Measurements from ENCODE around the gene OTUD7A.

DNA sequence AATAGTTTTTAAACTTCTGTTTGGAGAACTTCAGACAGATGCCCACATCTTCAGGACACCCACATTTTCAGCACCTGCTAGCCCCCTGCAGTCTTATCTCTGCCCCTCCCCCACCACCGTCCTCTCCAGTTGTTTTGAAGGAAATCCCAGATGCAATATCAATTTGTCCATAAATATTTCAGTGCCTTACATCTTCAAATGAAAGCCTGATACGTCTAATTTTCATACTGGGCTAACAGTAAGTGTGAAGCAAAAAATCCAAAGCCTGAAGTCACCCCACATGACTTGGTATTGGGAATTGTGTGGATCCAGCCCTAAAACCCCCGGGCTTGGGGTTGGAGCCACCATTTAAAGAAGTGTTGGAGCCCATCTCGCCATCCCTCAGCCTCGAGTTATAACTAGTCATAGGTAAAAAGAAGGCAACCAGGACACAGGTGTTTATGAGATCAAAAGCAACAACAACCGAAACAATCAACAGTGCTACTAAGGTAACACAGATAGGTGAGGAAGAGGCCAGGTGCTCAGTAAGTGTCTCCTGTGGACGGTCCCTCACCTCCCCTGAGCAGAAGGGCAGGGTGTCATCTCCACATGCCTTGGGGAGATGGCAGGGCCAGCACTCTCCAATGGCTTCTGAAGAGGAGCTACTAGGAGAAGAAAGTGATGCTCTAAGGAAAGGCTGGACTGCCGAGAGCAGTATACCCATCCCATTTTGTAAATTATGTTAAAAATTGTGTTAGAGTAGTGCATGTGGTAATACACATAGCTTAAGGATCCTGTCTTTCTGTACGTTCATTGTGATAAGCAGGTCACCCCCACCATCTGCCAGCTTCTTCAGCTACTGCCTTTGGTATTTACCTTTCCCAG, 28.3 kb downstream of the KLF13 start:
- PRO-cap = no peak
- RAMPAGE, long total RNA, 2 experiments = no peak in any of the 2 experiments

GRCh38 chr15:31377991-31378661, 51.5 kb downstream of the KLF13 start:
- PRO-cap = no peak
- RAMPAGE, long total RNA, 2 experiments = no peak in any of the 2 experiments

DNA sequence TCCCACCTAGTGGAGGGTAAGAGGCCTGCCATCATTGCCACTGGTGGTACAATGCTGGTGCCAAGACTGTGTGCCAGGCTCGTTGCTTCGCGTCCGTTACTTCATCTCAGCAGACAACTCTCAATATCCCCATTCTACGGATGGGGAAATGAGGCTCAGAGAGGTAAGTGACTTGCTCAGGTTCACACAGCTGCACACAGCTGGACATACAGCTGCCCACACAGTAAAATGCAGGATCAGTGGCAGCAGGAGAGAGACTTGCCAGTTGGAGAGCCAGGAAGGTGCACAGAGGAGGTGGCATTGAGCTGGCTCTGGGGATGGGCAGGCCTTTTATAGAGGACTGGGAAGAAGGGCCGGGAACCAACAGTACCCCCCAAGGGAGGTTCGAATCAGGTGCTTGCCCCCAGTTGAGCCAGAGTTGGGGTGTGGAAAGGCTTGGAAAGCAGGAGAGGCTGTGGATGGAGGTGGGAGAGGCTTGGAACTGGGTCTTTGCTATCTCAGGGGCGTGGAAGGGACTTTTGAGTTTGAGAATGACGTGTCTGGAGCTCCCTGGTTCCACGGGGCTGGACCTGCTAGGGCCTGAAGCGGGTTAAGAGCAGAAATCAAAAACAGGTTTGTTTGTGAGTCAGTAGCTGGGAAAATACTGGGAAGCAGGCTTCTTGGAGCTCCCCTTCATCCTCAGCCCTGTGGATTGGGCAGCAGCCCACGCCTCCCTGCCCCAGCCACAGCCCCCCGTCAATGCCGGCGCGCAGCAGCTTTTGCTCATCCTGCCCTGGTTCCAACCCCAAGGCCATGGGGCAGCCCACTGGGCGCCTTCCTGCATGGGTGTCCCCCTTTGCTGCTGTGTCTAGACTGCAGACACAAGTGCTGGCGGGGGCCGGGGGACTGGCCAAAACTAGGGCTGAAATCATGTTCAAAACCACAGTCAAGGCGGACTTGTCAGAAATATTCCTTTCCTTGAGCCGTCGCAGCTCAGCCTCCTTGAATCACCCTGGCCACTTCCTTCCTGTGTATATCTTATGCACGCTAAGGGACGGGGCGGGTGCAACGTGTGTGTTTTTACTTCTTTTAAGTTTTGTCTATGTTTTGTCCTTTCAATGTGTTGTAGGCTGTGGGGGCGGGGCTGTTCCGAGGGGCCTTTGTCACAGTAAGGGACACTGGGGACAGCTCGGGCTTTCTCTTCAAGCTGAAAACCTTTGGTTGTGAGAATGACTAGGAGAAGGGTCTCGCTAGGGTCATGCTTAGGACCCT, 107.9 kb downstream of the KLF13 start:
- PRO-cap = unidirectional peak, minus-strand start at position 993 of the sequence
- RAMPAGE, long total RNA, 2 experiments = no peak in any of the 2 experiments

GRCh38 chr15:31486026-31486687, 159.5 kb downstream of the KLF13 start:
- PRO-cap = no peak
- RAMPAGE, long total RNA, 2 experiments = no peak in any of the 2 experiments

GRCh38 chr15:31869490-31870326, 765 bp downstream of the OTUD7A start:
- PRO-cap = unidirectional peak, plus-strand start at chr15:31869892; unidirectional peak, plus-strand start at chr15:31870021
- RAMPAGE, long total RNA, 2 experiments = no peak in any of the 2 experiments

- PRO-cap = bidirectional peak, plus-strand start at chr15:31870908, minus-strand start at chr15:31870694
- RAMPAGE, long total RNA, 2 experiments = start-site peak on the minus strand in 2 of 2 experiments, at chr15:31870629-31870700 at its widest, 15 to 27 reads per replicate
These were observed at the start of gene OTUD7A for GRCh38 chr15:31870327-31871243. TSS of gene OTUD7A (minus strand) at chr15:31870673.

DNA sequence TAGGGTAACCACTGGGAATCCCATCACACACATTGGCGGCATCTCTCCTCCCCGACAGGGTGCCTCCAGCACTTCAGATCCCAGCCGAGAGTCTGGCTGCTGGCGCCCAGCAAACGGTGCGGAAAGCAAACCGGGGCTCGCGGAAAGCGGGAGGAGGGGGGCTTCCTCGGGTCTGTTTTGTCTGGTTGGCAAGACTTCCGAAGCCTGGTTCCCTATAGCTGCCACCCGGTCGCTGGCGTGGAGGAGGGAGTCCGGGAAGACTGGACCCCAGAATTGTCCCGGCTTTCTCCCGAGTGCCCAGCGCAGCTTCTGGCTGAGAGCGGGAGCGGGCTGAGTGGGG, 486 bp upstream of the CHRNA7 start:
- PRO-cap = no peak
- RAMPAGE, long total RNA, 2 experiments = no peak in any of the 2 experiments

DNA sequence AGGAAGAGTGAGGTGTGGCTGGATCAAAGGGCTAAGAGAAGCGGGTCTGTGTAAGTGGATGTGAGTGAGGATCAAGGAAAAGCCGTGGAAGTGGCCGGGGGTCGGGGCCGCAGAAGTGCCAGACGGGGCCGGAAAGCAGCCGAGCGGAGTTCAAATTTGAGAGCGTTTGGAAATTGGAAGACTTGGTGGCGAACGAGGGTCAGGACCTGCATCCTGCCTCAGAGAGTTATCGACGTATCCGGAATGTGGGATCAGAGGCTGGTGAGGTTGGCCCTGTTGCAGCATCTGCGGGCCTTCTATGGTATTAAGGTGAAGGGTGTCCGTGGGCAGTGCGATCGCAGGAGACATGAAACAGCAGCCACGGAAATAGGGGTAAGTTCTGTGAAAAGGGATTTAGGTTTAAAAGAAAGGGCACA, 673 bp downstream of the ARHGAP11A start:
- PRO-cap = no peak
- RAMPAGE, long total RNA, 2 experiments = no peak in any of the 2 experiments

GRCh38 chr15:33066691-33067254, 127.7 kb downstream of the FMN1 start:
- PRO-cap = no peak
- RAMPAGE, long total RNA, 2 experiments = no peak in any of the 2 experiments

DNA sequence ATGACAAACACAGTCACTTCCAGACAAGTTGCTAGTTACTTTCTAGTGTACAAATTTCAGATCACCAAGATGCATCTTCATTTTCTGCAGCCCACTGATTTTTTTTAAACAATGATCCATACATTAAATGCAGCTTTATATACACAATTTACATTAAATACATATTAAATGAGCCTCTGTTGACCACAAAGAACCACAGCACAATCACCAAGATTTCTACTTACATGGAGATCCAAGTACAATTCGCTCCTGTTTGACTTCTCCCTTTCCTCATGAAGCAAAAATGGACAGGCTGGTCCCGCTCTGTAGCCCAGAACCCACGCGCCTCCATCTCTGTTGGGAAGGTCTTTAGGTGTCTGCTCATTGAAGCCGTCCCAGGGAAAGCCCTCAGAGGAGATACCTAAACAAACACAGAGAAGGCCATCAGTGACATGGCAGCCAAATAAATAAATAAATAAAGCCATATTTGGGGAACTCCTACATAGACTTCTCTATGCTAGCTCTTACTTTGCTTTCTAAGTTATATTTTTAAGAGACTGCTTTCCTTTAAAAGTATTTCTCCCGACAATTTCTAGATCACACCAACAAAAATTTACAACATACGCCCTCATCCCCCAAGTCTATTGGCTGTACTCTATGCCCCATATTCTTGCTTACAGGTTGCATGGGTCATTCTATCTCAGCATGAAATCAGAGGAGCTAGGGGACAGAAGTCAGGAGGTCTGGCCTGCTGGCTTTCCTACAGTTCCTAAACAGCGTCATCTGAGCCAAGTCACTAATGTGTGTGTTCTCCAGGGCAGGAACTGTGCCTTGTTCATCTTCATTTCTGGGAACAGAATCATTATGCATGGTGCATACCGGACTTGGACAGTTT, 105.7 kb downstream of the FMN1 start:
- PRO-cap = no peak
- RAMPAGE, long total RNA, 2 experiments = no peak in any of the 2 experiments

- PRO-cap = no peak
- RAMPAGE, long total RNA, 2 experiments = no peak in any of the 2 experiments
These were observed 90.1 kb downstream of the FMN1 start for GRCh38 chr15:33104440-33104796.

GRCh38 chr15:33128655-33129032, 65.9 kb downstream of the FMN1 start:
- PRO-cap = no peak
- RAMPAGE, long total RNA, 2 experiments = start-site peak on the minus strand in 1 of 2 experiments, at chr15:33128858-33128895 at its widest, 167 reads per replicate

- PRO-cap = no peak
- RAMPAGE, long total RNA, 2 experiments = no peak in any of the 2 experiments
These were observed 59.0 kb downstream of the FMN1 start for GRCh38 chr15:33135399-33135952.

DNA sequence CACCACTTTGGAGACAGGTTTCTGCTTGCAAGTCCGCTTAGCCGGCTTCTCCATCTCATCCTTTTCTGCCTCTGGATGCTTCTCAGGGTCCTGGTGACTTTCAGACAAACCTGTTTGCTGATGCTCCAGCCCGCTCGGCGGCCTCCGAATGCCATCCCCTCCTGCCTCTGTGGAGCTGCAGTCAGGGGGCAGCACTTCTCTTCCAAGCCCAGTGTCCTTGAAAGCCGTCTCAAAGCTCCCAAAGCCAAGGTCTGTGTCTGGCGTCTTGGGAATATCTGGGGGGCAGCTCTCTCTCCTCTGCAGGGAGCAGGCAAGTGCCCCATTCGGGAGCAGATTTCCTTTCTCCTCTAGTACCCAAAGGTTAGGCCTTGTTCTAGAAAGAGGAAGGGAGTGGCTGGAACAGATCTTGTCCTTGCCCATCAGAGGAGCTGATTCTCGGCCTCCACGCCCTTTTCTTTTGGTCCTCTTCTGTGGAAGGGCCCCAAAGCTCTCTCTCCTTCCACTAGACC, 40.5 kb downstream of the FMN1 start:
- PRO-cap = no peak
- RAMPAGE, long total RNA, 2 experiments = no peak in any of the 2 experiments

- PRO-cap = no peak
- RAMPAGE, long total RNA, 2 experiments = no peak in any of the 2 experiments
These were observed 48.2 kb upstream of the FMN1 start for GRCh38 chr15:33242623-33243141.

- PRO-cap = no peak
- RAMPAGE, long total RNA, 2 experiments = no peak in any of the 2 experiments
These were observed 2.5 kb downstream of the SLC12A6 start for GRCh38 chr15:34335042-34335586.

DNA sequence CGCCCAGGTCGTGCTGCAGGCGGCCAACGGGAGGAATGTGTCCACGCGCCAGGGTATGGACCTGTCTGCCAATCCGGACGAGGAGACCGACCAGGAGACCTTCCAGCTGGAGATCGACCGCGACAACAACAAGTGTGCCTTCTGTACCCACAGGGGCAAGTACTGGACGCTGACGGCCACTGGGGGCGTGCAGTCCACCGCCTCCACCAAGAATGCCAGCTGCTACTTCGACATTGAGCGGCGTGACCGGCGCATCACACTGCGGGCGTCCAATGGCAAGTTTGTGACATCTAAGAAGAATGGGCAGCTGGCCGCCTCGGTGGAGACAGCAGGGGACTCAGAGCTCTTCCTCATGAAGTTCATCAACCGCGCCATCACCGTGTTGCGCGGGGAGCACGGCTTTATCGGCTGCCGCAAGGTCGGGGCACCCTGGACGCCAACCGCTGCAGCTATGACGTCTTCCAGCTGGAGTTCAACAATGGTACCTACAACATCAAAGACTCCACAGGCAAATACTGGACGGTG, 57.7 kb upstream of the GOLGA8A start:
- PRO-cap = no peak
- RAMPAGE, long total RNA, 2 experiments = no peak in any of the 2 experiments

GRCh38 chr15:34791865-34792774, 3.2 kb downstream of the ACTC1 start:
- PRO-cap = no peak
- RAMPAGE, long total RNA, 2 experiments = no peak in any of the 2 experiments

GRCh38 chr15:34855079-34855452, 59.7 kb upstream of the ACTC1 start:
- PRO-cap = no peak
- RAMPAGE, long total RNA, 2 experiments = no peak in any of the 2 experiments

DNA sequence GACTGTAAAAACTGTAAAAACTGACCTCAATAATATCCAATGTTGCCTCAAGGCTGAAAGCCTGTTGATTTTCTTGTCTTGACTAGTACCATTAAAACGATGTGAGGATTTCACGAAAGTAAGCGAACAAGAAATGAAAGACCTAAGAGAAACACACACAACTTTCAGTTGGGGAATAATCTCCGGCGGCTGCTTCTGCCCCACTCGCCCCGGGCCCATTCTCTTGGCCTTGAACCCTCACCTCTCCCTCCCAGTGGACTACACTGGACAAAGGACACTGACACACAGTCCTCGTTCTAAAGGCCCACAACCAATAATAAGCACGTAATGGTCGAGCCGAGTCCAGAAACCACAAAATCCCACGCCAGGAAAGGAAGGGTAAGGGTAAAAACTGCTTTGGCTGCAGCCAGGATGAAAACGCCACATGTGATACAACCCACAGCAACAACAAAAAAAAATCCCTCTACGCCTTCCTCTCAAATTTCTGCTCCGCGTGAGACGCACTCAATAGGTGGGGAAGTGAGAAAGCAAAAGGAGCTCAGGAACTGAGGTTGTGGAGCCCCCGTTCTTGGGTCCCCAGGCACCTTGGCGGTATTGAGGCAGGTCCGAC, 450 bp downstream of the ZNF770 start:
- PRO-cap = no peak
- RAMPAGE, long total RNA, 2 experiments = no peak in any of the 2 experiments